ENCODE measurements around a stretch of chr3.

- PRO-cap = no peak
Observed at GRCh38 chr3:72373357-72373630, 475.0 kb downstream of the SHQ1 start.

DNA sequence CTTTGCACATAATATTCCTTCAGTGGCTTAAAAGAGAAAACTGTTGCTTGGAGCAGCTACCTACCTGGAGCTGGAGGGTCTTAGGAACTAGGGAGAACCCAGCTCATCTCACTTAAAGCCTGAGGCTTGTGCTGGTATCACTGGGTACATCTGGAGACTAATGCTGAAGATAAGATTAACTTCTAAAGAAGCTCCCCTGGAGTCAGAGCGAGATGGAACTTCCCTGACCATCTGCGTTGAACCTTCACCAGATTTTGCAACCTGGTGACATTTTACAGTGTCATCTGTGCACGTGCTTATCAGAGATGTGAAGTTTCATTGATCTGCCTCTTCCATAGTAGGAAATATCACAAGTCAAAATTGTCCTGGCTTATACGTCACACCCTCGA is 395.6 kb downstream of the SHQ1 start:
- PRO-cap = no peak

DNA sequence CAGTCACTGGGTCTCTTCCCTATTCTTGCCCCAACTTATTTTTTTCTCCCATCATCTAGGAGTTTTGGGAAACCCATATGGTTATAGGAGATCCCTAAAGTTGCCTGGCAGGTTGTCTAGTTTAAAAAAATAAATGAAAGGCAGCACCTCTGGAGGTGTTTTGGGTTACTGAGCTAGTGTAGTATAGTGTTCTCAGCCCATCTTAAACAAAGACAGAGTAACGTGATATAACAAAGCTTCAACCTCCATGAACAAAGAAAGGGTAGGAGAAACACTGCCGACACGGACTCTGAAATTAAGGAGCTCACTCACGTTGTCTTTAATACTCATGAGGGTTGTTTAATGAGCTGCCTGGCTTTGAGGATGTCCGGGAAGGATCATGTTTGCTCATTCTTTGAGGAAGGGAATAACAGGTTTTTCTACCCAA is 102.0 kb downstream of the SHQ1 start:
- PRO-cap = no peak

- PRO-cap = no peak
Observed at GRCh38 chr3:72821084-72821599, 27.1 kb downstream of the SHQ1 start.

DNA sequence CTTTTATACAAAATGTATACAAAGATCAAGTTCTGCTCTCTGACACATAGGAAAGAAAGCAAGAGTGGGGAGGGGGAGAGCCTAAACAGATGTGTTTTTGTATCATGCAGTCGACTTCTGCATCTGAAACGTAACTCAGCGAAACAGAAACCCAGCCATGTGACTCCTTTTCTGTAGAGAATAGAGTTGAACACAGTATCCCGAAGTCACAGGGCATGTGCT is 121.0 kb downstream of the PDZRN3 start:
- PRO-cap = no peak

GRCh38 chr3:73571196-73572032 is 53.3 kb downstream of the PDZRN3 start:
- PRO-cap = no peak

- PRO-cap = no peak
Observed at GRCh38 chr3:73618384-73618987, 6.3 kb downstream of the PDZRN3 start.

DNA sequence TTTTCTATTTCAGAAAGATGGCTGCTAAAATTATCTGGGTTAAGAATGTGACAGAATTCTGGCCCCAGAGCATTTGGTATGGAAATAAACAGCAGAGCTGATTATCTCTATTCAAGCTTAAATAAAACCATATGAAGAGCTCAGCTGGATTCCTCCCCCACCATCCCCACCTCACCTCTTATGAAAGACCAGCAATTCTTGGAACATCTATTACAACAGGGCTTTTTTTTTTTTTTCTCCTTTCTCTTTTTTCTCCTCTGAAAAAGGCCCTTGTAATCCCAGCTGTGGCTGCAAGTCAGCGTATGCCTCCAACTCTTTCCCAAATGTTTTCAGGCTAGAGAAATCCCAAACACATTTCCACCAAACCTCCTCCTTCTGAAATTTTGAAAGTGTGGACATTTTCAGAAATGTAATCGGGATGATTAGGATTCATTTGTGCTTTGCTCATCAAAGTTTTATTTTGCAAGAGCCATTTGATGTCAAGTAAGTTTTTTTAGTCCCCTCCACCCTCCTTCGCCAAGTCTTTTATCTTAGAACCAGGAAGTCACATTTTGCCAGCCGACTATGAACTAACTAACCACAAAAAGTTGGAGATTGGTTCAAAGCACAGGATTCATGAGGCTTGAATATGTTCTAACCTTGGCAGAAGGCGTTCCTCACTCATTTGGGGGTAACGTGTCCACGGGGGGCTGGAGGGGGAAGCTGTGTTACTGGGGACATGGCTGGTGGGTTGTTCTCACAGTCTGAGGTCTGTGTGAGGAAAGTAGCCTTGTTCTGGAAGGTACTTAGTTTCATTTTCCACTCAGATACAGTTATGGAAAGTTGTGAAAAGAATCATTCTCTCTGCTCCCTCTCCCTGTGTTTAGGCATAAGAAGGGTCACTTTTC is 142.1 kb upstream of the PDZRN3 start:
- PRO-cap = no peak

DNA sequence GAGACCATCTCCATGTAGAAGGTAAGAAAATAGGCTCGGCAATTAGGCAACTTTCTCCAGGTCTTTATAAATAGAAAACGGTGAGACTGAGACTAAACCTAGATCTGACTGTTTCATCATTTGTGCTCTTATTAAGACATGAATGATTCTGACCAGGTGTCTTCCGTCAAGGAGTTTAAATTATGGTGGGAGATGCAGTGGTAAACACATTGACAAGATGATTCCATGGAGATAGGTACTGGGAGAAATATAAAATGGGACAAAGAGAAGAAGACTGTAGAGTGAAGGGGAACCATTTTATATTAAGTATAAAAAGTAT is 155.1 kb upstream of the PDZRN3 start:
- PRO-cap = no peak

DNA sequence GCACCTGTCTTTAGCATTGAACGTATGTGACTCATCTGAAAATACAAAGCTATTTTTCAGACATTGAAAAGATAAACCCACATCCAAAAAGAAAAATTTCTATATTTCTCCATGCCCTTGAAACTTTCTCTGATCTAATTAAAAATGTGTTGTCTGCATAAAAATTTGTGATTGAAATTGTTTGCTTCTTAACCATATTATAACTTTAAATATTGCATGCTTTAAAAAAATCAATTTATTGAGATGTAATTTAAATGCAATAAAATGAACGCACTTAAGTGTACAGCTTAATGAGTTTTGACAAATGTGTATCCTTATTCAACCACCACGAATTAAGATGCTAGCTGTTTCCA is 100.6 kb upstream of the CNTN3 start:
- PRO-cap = unidirectional peak, minus-strand start at position 278 of the sequence

GRCh38 chr3:75669279-75669877 is 5.2 kb downstream of the FRG2C start:
- PRO-cap = no peak

- PRO-cap = no peak
Observed at GRCh38 chr3:77468179-77468410, 428.2 kb downstream of the ROBO2 start.

DNA sequence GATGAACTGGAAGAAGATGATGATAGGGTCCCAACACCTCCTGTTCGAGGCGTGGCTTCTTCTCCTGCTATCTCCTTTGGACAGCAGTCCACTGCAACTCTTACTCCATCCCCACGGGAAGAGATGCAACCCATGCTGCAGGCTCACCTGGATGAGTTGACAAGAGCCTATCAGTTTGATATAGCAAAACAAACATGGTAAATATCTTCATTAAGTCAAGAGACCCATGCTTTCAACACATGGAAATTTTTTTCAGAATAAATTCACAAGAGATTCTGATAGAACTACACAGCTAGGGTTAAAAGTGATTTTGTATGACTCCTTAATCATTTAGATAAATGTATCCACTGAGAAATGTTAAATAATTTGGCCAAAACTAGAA is 577.7 kb downstream of the ROBO2 start:
- PRO-cap = unidirectional peak, minus-strand start at position 117 of the sequence

GRCh38 chr3:78096256-78096508 is 1056.3 kb downstream of the ROBO2 start:
- PRO-cap = no peak

DNA sequence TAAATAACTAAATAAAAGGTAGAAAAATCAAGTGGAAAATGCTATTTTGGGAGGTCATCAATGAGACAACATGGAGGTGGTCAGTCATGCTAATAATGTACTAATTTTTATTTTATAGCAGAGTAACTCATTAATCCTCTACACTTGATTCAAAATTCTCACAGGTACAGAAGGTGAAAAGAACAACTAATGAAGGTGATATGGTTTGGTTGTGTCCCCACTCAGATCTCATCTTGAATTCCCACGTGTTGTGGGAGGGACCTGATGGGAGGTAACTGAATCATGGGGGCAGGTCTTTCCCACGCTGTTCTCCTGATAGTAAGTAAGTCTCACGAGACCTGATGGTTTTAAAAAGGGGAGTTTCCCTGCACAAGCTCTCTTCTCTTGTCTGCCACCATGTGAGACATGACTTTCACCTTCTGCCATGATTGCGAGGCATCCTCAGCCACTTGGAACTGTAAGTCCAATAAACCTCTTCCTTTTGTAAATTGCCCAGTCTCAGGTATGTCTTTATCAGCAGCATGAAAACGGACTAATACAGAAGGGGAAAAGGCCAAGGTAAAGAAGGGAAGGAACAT is 2.7 kb downstream of the GBE1 start:
- PRO-cap = no peak

DNA sequence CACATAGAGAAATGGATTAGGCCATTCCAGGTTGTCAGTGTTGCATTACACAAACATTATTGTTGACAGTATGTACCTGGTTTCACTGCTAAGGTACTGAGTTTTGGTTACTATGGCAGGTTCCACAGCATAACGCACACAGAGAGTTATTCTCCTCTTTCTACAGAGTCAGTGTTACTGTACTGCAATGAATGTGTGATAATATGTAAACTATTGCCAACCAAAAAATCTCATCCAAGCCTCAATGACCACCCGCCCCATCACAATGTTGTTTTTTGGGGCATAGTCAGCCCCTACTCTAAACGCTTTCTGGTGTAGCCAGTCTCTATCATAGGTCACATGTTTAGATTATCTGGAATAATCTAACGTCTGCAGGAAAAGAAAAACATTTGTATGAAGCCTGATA is 1331.6 kb upstream of the GBE1 start:
- PRO-cap = no peak

DNA sequence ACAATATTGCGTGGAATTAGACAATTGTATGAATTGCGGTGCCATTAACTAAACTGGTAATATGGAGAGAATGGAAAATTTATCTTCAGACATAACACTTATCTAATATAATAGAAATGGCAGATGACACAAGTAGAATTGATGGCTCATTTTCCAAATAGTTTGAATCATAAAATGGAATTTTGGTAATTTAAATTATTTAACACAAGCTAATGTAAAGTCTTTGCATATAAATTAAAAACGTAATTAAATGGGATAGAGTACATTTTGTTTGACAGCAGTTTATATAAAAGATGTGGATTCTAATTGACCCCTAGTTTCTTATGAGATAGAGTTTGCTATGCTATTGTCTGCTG is 716.1 kb upstream of the CADM2 start:
- PRO-cap = unidirectional peak, plus-strand start at position 75 of the sequence

DNA sequence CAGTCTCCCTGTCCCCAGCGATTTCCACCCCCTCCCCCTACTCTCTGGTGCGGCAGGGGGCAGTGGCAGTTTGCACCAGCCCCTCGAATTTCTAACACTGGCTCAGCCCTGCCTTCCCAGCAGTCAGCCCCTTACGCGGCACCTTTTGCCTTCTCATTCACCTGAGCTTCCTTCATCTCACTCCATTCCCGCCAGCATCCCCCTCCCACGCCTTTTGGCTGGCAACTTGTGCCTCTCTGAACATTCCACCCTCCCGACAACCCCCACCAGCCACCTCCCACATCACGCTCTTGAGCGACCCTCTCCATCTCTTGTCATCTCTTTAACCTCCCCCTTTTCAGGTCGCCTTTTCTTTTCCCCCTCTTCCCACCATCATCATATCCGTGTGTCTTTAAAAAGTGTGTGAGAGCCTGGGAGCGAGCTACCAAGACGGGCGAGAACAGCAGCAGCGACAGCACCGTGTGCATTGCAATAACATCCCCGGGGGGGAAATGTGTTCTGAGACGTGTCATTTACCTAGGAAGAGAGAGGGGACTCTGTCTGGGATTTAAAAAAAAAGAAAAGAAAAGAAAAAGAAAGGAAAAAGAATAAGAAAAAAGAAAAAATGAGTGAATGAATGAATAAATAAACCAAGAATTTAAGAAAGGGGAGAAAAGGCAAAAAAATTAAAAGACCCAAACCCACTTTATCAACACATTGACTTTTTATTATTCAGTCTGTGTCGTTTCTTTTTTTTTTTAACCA is 1.1 kb downstream of the CADM2 start:
- PRO-cap = no peak

GRCh38 chr3:86987077-86987833 is 3.7 kb downstream of the VGLL3 start:
- PRO-cap = no peak

DNA sequence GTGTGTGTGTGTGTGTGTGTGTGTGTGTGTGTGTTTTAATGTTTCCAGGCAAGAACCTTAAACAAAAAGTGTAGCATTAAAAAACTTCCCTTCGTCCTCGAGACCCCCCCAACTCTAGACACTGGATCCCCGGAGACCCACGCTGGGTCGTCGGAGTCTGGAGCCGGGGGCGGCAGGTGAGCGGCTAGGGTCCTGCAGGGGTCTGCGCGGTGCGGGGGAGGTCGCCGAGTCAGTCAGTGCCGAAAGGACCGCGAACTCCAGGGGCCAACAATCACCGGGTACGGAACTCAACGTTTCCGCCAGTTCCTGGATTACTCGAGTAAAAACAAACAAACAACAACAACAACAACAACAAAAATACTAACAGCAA is 531 bp upstream of the CHMP2B start:
- PRO-cap = bidirectional peak, plus-strand start outside the sequence, minus-strand start at position 259 of the sequence